Skeletal muscle satellite cell (primary cell): ENCODE results near the gene LRRC15.

DNA sequence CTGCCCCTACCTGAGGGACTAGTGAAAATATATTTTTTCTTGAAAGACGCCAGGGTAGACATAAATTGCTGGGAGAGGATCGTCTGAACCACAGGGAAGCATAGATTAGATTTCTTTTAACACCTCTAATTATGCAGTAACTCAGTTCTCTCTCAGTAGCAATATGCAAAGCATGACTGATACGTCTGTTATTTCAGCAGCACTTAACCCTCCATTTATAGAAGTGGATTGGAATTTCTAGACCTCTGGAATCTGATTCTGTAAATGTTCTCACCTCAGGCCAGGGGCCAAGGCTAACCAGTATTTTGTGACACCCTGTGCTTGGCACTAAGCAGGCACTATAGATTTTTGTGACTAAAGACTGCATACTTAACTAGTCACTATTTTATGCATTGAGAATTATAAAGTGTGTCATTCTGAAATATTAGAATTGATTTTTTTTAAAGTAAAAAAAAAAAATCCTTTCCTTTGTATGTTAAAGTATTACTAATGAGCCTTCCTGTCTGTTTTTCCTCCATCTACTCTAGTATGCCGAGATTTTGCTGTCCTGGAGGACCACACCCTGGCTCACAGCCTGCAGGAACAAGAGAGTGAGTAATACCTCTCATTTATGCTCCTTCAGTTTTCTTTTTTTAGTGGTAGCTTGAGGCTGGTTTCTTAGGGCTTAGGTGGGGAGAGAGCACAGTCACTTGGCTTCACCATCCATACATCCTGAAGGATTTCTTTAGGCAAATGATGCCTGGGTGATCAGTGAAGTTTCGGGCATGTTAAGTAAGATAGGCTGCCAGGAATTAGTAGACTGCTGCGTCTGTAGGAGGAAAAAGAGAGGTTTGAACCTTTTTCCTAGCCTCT is 26.5 kb upstream of the UTS2B start:
- CAGE, long polyA plus RNA = no peak

GRCh38 chr3:191376498-191377230 is 46.3 kb upstream of the UTS2B start:
- CAGE, long polyA plus RNA = no peak

- CAGE, long polyA plus RNA = no peak
Observed at GRCh38 chr3:192170089-192171338, 556.8 kb downstream of the FGF12 start.

- CAGE, long polyA plus RNA = no peak
Observed at GRCh38 chr3:192408564-192409218, 318.6 kb downstream of the FGF12 start.

- CAGE, long polyA plus RNA = no peak
Observed at GRCh38 chr3:192867631-192868433, 49.8 kb downstream of the MB21D2 start.

- CAGE, long polyA plus RNA = no peak
Observed at GRCh38 chr3:192889119-192889645, 28.5 kb downstream of the MB21D2 start.

GRCh38 chr3:193554032-193554642 is 558 bp downstream of the ATP13A4 start:
- CAGE, long polyA plus RNA = no peak

- CAGE, long polyA plus RNA = no peak
Observed at GRCh38 chr3:193777575-193777982, 184.6 kb downstream of the OPA1 start.

DNA sequence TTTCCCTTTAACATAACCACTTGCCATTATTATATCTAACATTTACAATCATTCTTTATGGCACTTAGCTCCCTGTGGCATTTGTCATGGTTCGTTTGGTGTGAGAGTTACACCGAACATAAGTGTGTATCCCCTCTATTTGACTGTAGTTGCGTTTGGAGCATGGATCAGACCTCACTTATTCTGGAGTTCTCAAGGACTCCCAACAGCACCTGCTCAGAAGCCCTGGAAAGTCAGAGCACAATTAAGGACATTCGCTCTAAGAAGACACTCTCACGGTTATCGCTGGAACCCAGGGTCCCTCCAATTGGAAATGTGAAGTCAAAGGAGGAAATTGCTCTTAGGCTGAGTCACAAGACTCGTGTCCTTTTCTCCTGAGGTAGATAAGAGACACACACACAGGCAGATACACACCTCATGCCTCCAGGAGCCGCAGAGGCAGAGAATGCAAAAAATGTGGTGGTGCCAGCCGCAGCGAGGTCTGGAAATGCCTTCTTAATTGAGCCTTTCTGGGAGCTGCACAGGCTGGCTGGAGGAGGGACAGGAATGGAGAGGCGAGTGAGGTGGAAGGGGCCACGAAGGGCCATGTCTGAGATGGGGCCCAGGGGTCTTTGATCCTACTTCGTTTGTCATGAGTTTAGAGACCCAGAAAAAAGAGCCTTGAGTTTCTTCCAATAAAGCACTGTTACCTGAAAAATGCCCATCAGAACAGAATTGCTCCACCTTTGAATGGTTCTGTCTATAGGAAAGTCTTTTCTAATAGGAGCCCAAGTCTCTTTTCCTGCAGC is 189.2 kb downstream of the OPA1 start:
- CAGE, long polyA plus RNA = no peak

DNA sequence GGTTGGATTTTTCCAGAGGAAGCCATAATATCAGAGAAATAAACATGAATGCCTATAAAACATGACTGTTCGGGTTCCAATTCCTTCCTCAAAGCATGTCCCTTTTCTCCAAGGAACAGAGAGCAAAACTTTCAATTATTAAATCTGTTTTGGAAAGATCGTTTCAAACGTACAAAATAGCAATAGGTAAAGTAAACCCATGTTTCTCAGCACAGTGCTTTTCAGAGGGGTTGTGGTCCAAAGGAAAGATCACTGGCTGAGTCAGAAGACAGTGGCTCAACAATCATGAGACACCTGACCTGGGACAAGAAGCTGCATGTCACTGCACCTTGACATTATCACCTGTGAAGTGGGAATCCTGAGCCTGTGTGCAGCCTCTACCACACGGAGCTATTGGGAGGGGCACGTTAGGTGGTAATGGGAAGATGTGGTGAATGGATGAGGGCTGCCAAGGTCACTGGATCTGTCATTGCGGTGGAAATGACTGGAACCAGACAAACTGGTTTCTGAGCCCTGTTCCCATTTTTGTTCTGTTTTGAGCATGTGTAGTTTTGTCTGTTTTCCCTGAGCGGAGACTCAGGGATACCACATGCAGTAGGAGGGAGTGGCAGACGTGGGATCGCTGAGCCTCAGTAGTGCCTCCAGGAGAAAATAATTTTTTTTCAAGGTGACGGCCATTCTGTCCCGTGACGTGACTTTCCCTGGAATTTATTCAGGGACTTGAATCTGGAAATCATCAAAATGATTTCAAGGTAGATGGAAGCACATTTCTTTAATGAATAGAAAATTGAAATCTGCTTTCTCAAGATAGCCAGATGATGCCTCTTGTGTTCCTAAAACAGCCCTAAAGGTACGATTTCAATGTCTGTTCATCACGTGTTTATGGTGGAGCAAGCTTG is 235.5 kb downstream of the OPA1 start:
- CAGE, long polyA plus RNA = no peak

- CAGE, long polyA plus RNA = no peak
Observed at GRCh38 chr3:193843525-193844535, 250.8 kb downstream of the OPA1 start.

GRCh38 chr3:193869225-193870255 is 266.4 kb upstream of the HES1 start:
- CAGE, long polyA plus RNA = no peak

DNA sequence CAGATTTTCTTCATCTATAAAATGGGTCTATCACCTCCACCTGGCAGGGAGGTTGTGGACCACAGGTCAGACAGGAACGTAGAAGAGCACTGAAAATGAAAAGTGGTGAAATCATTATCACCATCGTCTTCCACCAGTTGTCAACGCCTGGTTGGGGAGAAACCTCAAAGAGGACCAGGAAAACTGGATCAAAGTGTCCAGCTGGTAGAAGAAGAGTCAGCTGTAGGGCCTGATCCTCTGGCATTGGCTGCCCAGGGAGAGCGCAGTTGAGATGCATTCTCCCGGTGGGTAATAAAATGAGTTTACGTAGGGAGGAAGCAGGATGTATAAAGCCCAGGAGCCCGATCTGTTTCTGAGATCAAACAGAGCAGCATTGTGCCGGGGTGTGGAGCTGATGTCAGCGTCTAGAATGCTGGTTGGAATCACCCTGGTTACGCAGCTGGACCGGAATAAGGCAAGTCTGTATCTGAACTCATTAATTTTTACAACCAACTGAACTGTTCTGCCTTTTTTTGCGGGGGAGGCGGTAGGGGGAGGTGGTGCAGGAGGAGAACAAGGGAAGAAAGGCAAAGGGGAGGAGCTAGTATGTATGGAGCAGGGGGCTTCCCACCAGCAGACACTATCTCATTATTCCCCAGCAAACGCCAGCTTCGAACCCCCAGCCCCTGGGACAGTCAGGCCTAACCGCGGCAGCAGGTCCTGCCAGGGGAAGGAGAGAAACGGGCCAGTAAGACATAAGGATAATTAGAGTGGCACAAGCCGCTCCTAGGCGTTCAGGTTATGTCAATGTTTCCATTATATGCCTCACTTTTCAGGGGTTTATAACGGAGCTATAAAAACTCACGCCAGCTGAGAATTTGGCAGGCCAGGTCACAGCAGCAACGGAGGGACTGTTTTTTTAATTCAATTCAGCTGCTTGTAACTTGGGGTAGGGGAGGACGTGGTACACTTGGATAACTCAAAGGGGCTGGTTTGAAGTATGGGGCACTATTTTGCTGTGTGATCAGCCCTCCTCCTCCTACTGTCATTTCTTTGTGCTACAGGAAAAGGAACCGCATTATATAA is 175.4 kb upstream of the HES1 start:
- CAGE, long polyA plus RNA = no peak

DNA sequence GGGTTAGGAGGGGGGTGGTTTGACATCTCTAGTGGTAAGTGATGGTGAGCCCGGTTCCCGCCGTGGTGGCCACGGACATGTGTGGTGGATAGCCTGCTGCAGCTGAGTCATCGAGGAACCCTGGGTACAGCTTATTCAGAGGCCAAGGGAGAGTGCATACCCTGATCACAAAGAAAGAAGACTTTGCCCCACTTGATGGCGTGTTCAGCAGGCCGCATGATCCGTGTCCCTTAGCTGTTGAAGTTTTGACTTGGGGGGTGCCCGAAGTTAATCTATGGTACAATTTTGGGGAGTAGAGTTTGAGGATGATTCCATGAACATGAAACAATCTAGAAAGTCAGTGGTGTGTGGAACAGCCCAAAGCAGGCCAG is 132.1 kb upstream of the HES1 start:
- CAGE, long polyA plus RNA = no peak

GRCh38 chr3:194104019-194104883 is 31.7 kb upstream of the HES1 start:
- CAGE, long polyA plus RNA = no peak

GRCh38 chr3:194134894-194135476 is 963 bp upstream of the HES1 start:
- CAGE, long polyA plus RNA = no peak

- CAGE, long polyA plus RNA = no peak
Observed at GRCh38 chr3:194206257-194206805, 70.4 kb downstream of the HES1 start.

DNA sequence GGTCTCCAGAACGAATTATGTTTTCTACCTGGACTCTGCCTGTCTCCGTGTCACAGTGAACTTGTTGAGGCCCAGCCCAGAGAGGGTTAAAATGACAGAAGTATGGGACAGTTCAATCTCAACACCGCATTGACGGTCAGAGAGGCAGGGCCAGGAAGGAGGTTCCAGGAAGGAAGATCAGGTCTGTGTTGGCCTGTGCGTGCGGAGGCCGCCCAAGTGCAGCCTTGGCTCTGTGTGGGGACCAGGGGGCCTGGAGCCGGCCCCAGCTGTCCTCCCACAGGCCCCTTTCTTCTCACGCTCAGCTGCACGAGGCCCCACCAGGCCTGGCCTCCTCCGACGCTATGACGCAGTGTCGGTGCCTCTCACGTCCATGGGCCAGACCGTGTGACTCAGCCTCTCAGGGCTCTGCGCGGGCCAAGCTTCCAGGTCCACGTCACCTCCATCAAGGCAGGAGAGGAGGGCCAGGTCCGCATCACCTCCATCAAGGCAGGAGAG is 83.3 kb downstream of the CPN2 start:
- CAGE, long polyA plus RNA = no peak

DNA sequence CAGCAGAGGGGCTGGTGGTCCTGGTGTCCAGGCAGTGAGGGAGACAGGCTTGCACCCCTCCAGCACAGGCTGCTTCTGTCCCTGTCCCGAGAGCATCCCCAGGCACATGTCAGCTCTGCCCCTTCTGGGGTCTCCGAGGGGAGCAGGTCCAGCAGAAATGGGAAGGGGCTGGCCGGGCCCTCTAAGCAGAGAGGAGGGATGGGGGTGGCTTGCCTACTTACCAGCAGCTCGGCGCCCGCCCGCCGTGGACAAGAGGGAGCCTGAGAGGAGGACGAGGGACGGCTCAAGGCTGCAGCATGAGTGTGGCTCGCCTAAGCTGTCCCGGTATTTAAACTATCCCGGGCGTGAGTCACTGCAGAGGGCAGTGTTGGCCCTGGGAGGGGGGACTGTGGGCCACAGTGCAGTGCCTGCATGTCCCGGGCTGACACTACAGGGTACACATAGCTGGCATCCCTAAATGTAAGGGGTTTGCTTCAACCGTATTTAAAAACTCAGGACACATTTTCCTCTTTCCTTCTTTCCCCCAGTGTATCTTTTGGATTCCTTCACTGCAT is at the start of gene LRRC15:
TSS of gene LRRC15 (minus strand) at position 304 of the 554 bp plus-strand sequence.
- CAGE, long polyA plus RNA = no peak

DNA sequence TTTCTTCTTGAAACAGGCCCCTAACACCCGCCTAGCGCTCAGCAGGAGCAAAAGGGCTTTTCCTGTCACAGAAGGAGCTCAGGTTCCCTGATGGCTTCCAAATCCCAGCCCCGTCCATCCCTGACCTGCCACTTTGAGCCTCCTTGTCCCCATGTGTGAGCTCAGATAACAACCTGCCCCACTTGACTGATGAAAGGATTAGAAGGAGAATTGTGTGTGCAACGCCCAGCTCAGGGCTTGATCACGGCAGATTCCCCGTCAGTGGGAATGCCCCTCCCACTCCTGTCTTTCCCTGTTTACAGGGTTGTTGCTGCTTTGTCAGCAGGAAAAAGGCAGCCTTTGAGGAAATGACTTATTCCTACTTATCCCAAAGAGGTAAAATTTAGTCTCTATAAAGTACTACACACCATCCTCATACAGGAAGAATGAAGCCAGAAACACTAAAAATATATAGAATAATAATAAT is 6.0 kb upstream of the LRRC15 start:
- CAGE, long polyA plus RNA = no peak